ENCODE data around the genes BRWD1, B3GALT5, IGSF5 and BACE2.

- PRO-cap, 3 experiments: no peak in any of the 3 experiments
- RAMPAGE, long total RNA: no peak
- RRBS, 2 experiments: 2 to 3% methylated on average over 6 of the region's 20 CpGs
These were observed 144.1 kb upstream of the ETS2 start for GRCh38 chr21:38661595-38662139.

GRCh38 chr21:38741484-38741890 is 64.2 kb upstream of the ETS2 start:
- PRO-cap, 3 experiments: no peak in any of the 3 experiments
- RAMPAGE, long total RNA: no peak
- RRBS, 2 experiments: no CpG with 5 or more reads among the region's 1 CpG

GRCh38 chr21:38751555-38752012 is 54.1 kb upstream of the ETS2 start:
- PRO-cap, 3 experiments: no peak in any of the 3 experiments
- RAMPAGE, long total RNA: no peak
- RRBS, 2 experiments: no CpG with 5 or more reads among the region's 15 CpGs

DNA sequence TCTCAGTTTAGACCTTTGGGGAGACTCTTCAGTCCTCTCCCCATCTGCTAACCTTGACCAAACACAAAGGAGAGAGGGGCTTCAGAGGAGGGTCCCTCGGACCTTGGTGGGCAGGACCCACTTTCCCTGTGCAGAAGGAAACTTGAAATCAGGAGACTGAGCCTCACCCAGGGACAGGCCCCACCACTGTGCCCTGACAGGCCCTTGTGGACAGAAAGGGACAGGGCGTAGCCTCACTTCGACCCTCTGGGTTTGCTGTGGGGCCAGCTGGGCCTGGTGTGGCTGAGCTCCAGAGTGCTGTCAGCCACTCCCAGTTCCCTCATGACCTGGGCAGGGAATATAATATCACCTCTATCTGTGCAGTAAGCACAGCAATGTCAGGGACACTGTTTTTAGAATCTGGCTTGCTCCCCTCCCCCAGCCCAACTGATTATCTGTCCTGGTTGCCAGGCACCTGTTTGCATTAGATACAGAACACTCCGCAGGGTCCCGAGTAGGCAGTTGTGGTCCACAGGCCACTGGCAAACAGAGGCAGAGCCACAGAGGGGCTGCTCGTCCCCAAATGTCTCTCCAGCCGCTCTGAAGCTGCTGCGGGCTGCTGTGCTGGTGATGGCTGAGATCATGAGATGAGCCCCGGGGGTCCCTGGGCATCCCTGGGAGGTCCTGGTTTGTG is 51.4 kb downstream of the ETS2 start:
- PRO-cap, 3 experiments: peak in 1 of 3 experiments; most common plus-strand start position 509 of the sequence (in 1); most common minus-strand start position 259 of the sequence (in 1)
- RAMPAGE, long total RNA: no peak
- RRBS, 2 experiments: no CpG with 5 or more reads among the region's 9 CpGs

DNA sequence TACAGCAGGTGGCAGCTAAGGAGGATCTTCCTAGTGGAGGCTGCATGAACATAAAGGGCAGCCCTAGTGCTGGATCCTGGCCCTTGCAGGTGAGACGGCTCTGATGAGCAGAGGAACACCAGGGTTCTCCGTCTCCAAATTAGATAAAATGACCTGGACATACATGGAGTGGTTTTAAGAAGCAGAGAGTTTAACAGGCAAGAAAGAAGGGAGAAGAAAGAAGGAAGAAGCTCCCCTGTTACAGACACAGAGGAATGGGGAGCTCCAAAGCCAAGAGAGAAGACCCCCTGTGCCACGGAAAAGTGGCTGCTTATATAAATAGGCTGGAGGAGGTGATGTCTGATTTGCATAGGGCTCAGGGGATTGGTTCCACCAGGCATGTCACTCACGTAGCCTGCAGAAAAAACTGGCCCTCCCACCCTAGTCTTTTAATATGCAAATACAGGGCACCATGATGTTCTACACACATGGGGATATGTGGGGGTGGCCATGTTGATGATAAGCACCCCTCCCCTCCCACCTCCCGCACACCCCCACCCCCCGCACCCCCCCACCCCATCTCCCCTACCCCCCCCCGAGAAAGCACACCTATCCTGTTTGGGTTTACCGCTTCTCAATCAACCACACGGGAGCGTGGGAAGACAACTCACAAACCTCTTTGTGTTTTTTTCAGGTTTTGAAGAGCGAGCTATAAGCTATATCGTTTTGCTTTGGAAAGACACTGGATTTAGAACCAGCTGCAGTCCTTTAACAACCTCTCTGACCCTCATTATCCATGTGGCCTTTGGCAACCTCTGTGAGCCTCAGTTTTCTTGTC is 99.6 kb downstream of the ETS2 start:
- PRO-cap, 3 experiments: no peak in any of the 3 experiments
- RAMPAGE, long total RNA: no peak
- RRBS, 2 experiments: no CpG with 5 or more reads among the region's 12 CpGs

GRCh38 chr21:38909593-38910262 is 104.0 kb downstream of the ETS2 start:
- PRO-cap, 3 experiments: peak in 2 of 3 experiments; most common plus-strand start chr21:38910198 (in 2); most common minus-strand start chr21:38910024 (in 2)
- RAMPAGE, long total RNA: no peak
- RRBS, 2 experiments: no CpG with 5 or more reads among the region's 10 CpGs

- PRO-cap, 3 experiments: peak in 1 of 3 experiments; most common minus-strand start chr21:39083686 (in 1)
- RAMPAGE, long total RNA: no peak
- RRBS, 2 experiments: 23% methylated on average over 2 of the region's 16 CpGs; no CpG with 5 or more reads in 1 of the 2 experiments
These were observed 99.6 kb downstream of the PSMG1 start for GRCh38 chr21:39083370-39084382.

DNA sequence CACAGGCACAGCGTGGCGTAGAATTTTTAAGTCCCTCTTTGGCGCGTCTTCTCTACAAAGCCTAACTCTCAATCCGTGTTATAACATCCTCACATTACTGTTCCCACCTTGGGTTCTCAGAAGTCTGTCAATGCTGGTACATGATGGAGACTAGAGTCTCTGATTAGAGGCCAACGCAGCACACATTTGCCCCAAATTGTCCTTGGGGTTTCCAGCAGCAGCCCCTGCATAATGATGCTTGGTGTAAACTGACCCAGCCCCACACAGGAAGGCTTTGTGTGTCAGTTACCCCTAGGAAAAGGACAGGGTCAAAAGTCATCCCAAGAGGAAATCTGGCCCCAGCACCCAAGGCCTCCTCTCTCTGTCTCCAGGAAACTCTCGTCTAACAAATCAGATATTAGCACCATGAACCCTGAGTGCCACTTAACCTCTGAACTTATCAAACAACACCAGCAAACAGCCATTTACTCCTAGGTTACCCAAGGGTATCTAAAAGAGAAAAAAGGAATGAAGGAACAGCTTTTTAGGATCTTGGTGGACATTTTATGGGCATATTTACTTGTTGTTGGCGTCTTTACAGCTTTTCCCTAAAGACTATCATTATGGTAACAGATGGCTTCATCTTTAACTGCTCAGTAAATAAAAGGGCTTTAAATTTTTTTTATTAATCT is 84.5 kb downstream of the PSMG1 start:
- PRO-cap, 3 experiments: no peak in any of the 3 experiments
- RAMPAGE, long total RNA: no peak
- RRBS, 2 experiments: no CpG with 5 or more reads among the region's 8 CpGs

- PRO-cap, 3 experiments: no peak in any of the 3 experiments
- RAMPAGE, long total RNA: no peak
- RRBS, 2 experiments: no CpG with 5 or more reads among the region's 4 CpGs
These were observed 57.4 kb downstream of the PSMG1 start for GRCh38 chr21:39125769-39126333.

- PRO-cap, 3 experiments: peak in 2 of 3 experiments; most common plus-strand start chr21:39266359 (in 2)
- RAMPAGE, long total RNA: no peak
- RRBS, 2 experiments: no CpG with 5 or more reads among the region's 5 CpGs
These were observed 47.1 kb downstream of the BRWD1 start for GRCh38 chr21:39266172-39266892.

GRCh38 chr21:39313152-39314200 is at the start of gene BRWD1:
Gene BRWD1 (minus strand): TSS chr21:39313632.
- PRO-cap, 3 experiments: peak in 3 of 3 experiments; most common plus-strand start chr21:39313910 (in 2); most common minus-strand start chr21:39313632 (in 2)
- RAMPAGE, long total RNA: no peak
- RRBS, 2 experiments: 1 to 2% methylated on average over 58 to 59 of the region's 141 CpGs

- PRO-cap, 3 experiments: no peak in any of the 3 experiments
- RAMPAGE, long total RNA: no peak
- RRBS, 2 experiments: no CpG with 5 or more reads among the region's 12 CpGs
These were observed 4.3 kb upstream of the BRWD1 start for GRCh38 chr21:39317310-39318463.

GRCh38 chr21:39579773-39580237 is 32.9 kb upstream of the B3GALT5 start:
- PRO-cap, 3 experiments: no peak in any of the 3 experiments
- RAMPAGE, long total RNA: no peak
- RRBS, 2 experiments: 62 to 63% methylated on average over 3 of the region's 13 CpGs

- PRO-cap, 3 experiments: no peak in any of the 3 experiments
- RAMPAGE, long total RNA: no peak
- RRBS, 2 experiments: 3% methylated on average over 35 of the region's 94 CpGs
These were observed at the start of gene B3GALT5 for GRCh38 chr21:39612376-39613533. Gene B3GALT5 (plus strand): TSS chr21:39612940.

GRCh38 chr21:39744737-39745424 is at the start of gene IGSF5:
Gene IGSF5 (plus strand): TSS chr21:39745183.
- PRO-cap, 3 experiments: no peak in any of the 3 experiments
- RAMPAGE, long total RNA: no peak
- RRBS, 2 experiments: no CpG with 5 or more reads among the region's 10 CpGs

- PRO-cap, 3 experiments: no peak in any of the 3 experiments
- RAMPAGE, long total RNA: no peak
- RRBS, 2 experiments: no CpG with 5 or more reads among the region's 6 CpGs
These were observed 284.4 kb downstream of the DSCAM start for GRCh38 chr21:40562656-40562951.

GRCh38 chr21:41156361-41156681 is 11.6 kb upstream of the BACE2 start:
- PRO-cap, 3 experiments: no peak in any of the 3 experiments
- RAMPAGE, long total RNA: no peak
- RRBS, 2 experiments: no CpG with 5 or more reads among the region's 3 CpGs

DNA sequence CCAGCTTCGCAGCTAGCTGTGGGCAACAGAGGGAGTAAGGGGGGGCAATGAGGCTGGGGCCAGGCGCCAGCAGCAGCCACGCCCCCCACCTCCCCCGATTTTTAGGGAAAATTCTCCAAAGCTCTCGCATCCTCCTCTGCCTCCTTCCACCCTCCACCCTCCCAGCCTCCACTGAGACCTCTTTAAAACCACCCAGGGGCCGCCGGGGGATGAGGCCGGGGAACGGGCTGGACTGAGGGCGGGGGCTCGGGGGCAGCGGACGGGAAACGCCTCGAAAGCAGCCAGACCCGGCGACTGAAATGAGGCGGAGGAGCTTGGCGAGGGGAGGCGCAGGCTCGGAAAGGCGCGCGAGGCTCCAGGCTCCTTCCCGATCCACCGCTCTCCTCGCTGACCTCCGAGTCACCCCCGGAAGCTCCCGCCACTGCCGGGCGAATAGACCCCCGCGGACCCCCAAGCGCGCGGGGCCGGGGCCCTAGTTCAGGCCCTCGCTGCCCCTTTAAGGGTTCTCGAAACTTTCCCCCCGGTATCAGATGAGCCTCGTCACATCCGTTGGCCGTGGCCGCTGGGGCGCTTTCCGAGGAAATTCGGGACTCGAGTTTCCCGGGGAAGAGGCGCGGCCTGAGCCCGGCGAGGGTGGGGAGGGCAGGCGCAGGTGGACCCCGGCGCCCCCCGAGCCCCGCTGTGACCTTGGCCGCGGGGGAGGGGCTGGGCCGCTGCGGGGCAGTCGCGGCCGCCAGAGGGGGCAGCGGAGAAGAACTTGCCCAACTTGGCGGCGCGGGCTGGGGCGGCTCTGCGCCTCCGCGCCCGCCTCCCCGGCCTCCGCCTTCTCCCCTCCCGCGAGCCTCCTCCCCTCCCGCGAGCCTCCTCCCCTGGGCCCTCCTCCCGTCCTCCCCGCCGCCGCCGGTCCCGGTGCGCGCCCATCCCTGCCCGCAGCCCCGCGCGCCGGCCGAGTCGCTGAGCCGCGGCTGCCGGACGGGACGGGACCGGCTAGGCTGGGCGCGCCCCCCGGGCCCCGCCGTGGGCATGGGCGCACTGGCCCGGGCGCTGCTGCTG is at the start of gene BACE2:
BACE2 (plus strand) TSS at position 920 of the 1,053 bp plus-strand sequence.
- PRO-cap, 3 experiments: peak in 3 of 3 experiments; most common plus-strand start position 284 of the sequence (in 3); most common minus-strand start position 821 of the sequence (in 3)
- RAMPAGE, long total RNA: no peak
- RRBS, 2 experiments: 2 to 3% methylated on average over 46 to 48 of the region's 110 CpGs

GRCh38 chr21:41170434-41170871 is 2.5 kb downstream of the BACE2 start:
- PRO-cap, 3 experiments: peak in 2 of 3 experiments; most common plus-strand start chr21:41170615 (in 1); most common minus-strand start chr21:41170589 (in 1)
- RAMPAGE, long total RNA: no peak
- RRBS, 2 experiments: no CpG with 5 or more reads among the region's 4 CpGs

DNA sequence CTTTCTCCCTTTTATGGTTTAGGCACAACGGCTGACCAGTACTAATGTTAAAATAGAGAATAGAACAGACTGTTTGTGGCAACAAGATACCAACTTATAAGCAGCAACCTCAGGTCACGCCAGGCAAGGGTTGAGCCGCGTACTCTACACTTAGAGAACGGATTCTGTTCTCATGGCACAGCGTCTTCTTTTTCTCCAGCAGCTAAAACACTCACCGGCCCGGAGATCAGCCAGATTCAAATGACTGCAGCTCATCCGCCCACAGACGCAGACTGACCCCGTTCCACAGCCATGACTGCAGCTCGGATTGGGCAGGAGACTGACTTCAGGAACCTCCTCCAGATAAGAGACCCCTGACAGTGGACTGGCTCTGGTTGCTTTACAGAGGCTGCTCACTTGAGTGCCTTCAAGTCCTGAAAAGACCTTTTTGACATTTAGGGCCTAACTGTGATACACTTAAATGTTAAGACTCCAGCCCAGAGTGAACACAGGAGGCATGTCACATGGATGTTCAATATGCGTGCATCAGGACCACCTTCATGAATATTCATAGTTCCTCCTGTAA is 42.4 kb downstream of the BACE2 start:
- PRO-cap, 3 experiments: no peak in any of the 3 experiments
- RAMPAGE, long total RNA: no peak
- RRBS, 2 experiments: no CpG with 5 or more reads among the region's 13 CpGs

Measured in skeletal muscle tissue (tissue), 7 donors.